Neural cell (in vitro differentiated cells): Measurements from ENCODE around the genes ZCWPW1 and MEPCE.

- RAMPAGE, long total RNA, result start-site peak on the minus strand at chr7:100428256-100428333, 39 and 28 reads in 2 replicates; start-site peak on the minus strand at chr7:100428638-100428710, 103 and 105 reads in 2 replicates; start-site peak on the plus strand at chr7:100428786-100428797, 295 and 303 reads in 2 replicates; start-site peak on the minus strand at chr7:100428833-100428849, 70 and 65 reads in 2 replicates
These were observed at the start of gene ZCWPW1 for GRCh38 chr7:100428173-100429236. Gene ZCWPW1, minus strand, starts transcription at chr7:100428703.

DNA sequence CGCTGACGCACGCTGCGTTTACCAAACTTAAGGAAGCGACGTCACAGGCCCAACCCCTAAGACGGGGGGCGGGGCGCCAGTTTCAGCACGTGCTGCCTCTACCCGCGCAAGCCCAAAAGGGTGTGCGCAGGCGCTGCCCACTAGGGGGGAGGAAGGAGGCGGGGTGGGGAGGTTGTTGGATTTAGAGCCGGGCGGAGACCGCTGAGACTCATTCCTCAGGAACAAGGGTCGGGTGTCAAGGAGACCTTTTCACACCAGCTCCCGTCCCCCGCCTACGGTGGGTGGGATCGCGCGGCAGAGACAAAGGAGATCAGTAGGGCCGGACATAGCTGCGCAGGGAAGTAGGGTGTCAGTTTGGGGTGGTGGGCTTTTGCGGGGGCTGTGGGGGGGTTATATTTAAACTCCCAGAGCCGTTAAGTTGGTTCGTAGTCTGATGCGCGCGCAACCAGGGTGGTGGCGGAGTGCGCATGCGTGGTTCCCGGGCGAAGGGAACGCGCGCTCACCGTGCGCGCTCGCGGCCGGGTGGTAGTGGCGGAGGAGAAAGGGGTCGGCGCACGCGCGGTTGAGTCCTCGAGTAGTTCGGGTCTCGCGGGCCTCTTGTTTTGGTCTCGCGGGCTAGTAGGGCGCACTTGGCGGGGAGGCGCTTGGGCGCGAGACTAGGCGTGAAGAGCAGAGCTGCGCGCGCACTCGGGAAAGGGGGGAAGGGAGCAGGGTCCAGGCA lies at the start of gene MEPCE:
MEPCE (plus strand) TSS at position 595 of the 721 bp plus-strand sequence.
- RAMPAGE, long total RNA, result start-site peak on the plus strand centred at position 167 of the sequence, 62 bp wide, 33 and 39 reads in 2 replicates

- RAMPAGE, long total RNA, result no peak
These were observed 3.8 kb upstream of the PPP1R35 start for GRCh38 chr7:100440055-100440616.

DNA sequence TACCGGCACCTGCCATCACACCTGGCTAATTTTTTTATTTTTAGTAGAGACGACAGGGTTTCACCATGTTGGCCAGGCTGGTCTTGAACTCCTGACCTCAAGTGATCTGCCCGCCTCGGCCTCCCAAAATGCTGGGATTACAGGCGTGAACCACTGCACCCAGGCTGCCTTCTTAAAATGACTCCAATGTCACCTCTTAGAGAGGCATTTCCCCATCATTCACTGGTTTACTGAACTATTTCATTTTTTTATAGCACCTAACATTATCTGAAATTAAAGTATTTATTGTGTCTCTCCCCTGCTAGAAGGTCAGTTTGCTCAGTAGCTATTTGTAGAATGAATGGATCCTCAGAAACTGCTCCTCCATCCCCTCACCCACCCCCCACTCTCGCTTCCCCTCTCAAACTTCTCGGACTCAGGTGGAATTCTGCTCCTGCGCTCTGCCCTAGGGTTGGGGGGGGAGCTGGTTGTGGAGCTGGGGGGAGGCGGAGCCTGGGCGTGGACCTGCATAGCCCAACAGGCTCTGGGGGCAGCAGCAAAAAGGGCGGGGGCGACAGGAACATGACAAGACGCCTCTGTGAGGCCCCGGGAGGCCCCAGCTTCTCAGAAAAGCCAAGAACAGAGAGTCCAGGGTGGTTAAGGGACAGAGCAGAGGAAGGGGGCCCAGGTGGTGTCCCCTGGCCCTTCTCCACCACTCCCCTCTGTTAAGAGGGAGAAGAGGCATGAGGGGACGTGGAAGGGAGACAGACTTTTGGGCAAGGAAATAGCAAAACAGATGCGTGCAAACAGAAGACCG lies 3.6 kb downstream of the TSC22D4 start:
- RAMPAGE, long total RNA, result no peak

DNA sequence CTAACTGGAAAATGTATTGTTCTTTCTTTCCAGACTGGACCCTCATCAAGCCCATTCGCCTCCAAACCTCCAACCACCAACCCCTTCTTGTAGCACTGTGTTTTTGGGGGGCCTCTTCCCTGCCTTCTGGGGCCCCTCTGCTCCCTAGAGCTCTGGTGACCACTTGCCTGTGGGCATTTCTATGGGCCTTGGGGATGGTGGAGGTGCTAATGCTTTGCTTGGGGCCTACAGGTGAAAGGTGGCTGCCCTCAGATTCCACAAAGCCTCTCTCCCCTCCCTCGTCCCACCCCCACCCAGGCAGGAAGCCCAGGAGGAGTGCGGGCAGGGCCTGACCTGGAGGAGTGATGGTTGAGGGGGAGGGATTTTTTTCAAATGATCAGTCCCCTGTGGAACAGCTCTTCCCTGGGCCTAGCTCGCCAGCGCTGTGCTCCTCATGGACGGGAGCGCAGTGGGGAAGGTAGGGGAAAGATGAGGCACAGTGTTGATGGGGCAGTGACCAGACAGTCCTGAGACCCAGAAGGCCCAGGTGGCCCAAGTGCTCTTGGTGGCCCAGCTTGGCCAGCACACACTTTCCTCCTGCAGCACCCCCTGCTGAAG lies 8.7 kb downstream of the SAP25 start:
- RAMPAGE, long total RNA, result no peak

GRCh38 chr7:100586575-100586812 lies 366 bp downstream of the FBXO24 start:
- RAMPAGE, long total RNA, result no peak

- RAMPAGE, long total RNA, result no peak
These were observed 7.8 kb downstream of the GNB2 start for GRCh38 chr7:100681106-100682071.

DNA sequence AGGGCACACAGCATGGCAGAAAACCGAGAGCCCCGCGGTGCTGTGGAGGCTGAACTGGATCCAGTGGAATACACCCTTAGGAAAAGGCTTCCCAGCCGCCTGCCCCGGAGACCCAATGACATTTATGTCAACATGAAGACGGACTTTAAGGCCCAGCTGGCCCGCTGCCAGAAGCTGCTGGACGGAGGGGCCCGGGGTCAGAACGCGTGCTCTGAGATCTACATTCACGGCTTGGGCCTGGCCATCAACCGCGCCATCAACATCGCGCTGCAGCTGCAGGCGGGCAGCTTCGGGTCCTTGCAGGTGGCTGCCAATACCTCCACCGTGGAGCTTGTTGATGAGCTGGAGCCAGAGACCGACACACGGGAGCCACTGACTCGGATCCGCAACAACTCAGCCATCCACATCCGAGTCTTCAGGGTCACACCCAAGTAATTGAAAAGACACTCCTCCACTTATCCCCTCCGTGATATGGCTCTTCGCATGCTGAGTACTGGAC lies 947 bp downstream of the POP7 start:
- RAMPAGE, long total RNA, result no peak

- RAMPAGE, long total RNA, result no peak
These were observed 670 bp upstream of the SRRT start for GRCh38 chr7:100874057-100874808.

- RAMPAGE, long total RNA, result no peak
These were observed 5.6 kb downstream of the UFSP1 start for GRCh38 chr7:100883545-100884719.

DNA sequence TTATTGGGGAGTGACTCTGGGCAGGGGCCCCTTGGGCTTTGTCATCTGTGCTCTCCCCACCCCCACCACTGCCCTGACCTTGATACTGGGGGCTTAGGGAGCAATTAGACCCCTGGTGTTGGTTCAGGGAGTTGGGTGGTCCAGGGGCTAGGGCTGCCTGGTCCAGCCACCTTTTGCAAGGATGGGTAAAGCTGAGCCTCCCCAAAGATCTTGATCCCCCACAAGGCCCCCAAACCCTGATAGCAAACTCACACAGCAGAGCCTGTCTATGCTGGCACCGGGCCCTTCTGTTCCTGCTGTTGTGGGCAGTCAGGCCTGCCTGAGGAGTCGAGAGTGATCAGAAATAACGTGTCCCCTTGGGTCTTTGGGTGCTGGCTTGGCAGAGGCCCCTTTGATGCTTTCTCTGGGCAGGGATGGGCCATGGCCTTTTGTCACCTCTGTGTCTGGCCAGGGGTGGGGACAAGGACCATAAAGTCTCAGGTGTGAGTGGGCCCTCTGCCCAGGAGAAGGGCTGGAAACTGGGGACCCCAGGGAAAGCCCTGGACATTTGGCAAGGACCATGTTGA lies 739 bp upstream of the MUC12 start:
- RAMPAGE, long total RNA, result no peak

GRCh38 chr7:100983253-100984207 lies 14.2 kb downstream of the MUC12 start:
- RAMPAGE, long total RNA, result no peak

DNA sequence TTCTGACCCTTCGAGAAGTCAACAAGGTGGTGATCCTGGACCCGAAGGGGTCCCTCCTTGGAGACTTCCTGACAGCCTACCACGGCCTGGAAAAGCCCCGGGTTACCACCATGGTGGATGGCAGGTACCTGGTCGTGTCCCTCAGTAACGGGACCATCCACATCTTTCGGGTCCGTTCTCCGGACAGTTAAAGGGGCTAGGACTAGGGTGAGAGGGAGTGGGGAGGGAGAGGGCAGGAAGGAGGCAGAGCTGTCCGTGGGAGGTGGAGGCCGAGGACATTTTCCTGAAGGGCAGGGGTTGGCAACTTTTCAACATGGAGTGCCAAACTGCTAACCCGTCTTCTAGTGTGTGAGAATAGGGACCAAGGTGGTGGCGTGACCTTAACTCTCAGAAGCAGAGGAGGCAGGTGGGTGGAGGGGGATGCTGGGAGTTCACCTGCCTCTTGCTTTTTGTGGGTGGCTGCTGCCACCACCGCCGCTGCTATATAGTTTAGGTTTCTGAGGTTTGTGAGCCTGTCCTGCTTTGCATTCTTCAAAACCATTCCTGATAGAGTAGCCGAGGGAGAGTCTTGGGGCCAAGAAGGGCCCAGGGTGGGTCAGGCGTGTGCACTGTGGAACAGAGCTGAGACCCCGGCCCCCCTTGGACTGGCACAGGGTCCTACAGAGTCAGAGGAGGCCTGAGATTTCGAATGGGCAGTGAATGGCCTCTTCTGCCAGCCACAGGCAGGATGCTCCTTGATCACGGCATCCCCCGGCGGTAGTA lies 4.3 kb downstream of the TRIM56 start:
- RAMPAGE, long total RNA, result no peak

DNA sequence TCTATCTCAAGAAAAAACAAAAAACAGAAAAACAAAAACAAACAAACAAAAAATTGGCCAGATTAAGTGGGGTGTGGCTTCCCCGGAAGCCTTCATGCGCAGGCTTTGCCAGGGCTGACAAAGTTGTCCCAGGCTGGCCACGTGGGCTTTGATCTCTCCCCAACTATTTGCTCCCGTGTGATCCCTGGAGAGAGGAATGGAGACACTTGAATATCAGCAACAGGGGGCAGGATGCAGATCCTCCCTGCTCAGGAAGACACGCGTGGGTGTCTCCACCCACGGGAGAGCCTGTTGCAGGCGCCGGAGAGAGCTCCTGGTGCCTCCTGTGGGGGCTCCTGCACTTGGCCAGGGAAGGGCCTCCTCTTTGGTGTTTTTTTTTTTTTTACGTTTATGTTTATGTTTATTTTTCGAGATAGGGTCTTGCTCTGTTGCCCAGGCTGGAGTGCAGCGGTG lies 18.9 kb downstream of the TRIM56 start:
- RAMPAGE, long total RNA, result no peak

- RAMPAGE, long total RNA, result no peak
These were observed 5.0 kb upstream of the SERPINE1 start for GRCh38 chr7:101121704-101122488.

- RAMPAGE, long total RNA, result no peak
These were observed 12.1 kb downstream of the SERPINE1 start for GRCh38 chr7:101138952-101139378.

GRCh38 chr7:101691824-101692310 lies 62.8 kb upstream of the MYL10 start:
- RAMPAGE, long total RNA, result no peak

DNA sequence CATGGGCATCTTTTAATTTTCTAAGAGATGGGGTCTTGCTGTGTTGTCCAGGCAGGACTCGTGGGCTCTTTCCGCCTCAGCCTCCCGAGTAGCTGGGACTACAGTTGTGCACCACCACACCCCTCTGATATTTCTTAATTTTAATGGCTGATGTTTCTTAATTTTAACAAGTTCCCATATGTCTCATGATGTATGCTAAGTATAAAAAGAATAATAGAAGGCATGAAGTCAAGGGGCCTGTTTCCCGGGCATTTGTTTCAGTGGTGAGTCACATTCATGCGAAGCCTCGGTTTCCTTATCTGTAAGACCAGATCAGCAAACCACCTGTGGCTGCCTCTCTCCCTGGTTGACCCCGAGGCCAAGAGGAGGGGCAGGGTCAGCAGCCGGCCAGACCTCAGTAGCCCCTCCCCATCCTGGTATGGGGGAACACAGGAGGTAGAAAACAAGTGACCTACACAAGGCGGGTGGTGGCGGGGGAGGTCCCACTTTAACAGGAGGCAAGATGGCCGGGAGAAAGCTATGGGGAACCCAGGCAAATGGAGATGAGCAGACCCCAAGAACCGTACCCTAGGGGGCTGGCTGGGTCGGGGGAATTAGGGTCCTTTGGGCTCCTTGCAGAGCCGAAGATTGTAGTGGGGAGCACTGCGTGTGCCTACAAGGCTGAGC lies 85.5 kb downstream of the CUX1 start:
- RAMPAGE, long total RNA, result no peak

DNA sequence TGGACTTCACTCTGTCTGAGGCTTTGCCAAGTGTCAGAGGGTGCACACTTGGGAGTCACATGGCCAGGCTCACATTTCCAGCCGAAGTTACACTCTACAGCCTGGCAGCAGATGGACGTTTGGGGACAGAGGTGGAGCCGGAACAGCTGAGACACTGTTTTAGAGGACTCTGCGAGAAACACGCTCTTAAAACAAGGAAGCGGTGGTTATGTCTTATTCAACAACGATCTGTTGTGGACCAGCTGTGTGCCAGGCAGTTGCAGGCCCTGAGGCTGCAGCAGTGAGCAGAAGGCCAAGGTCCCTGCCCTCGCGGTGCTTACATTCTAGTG lies 118.3 kb downstream of the CUX1 start:
- RAMPAGE, long total RNA, result no peak

GRCh38 chr7:102008861-102009510 lies 191.6 kb downstream of the CUX1 start:
- RAMPAGE, long total RNA, result no peak